ENCODE results near the genes SAXO1, HAUS6 and IFNE.

DNA sequence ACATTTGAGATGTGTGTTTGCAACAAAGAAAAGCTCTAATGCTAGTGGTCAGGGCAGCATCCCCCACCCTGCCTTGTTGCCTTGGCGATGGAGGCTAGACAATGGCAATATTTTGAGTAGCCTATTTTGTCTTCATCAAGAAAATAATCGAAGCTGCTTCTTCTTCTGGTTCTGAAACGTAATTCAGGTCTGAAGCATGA lies 58.2 kb upstream of the SH3GL2 start:
CAGE:
- cytosol, long polyA minus RNA = no peak
- cytosol, long polyA plus RNA = no peak
- long polyA plus RNA = no peak
- nucleus, long polyA minus RNA = no peak
- nucleus, long polyA plus RNA = no peak

GRCh38 chr9:18438149-18439155 lies 35.5 kb upstream of the ADAMTSL1 start:
CAGE:
- cytosol, long polyA minus RNA = no peak
- cytosol, long polyA plus RNA = no peak
- long polyA plus RNA = no peak
- nucleus, long polyA minus RNA = no peak
- nucleus, long polyA plus RNA = no peak

DNA sequence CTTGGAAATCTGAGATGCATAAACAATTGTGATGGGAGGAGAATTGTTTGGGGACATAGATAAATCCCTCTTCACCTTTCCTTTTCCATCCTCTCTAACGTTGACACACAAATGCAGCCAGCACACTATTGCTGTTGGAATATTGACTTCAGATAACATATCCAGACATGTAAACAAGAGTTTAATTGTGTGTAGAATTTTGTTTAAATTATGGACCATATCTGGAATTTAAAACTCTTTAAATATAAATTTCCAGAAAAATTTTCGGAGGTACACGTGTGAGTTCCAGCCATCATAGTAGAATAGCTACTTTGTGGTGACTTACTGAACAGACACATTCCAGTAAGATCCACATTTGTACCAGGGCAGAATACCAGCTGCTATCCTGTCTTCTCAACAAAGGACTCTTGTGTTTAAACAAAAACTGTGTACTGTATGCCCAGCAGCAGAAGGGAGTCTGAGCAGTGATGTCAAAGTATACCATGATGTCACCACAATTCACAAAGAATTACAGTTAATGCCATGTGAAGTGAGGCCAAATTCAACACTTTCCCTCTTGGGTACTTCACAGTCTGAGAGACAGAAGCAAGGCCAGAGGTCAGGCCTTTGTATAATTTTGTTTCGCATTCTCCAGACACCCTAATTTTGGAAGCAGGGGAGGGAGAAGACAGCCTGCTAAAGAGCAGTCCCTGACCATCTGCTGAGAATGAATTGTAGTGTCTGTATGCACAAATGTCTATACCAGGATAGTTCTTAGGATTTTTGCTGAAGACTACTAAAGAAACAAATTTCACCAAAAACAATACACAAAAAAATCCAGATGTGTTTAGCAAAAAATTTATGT lies 137.0 kb downstream of the ADAMTSL1 start:
CAGE:
- cytosol, long polyA minus RNA = no peak
- cytosol, long polyA plus RNA = no peak
- long polyA plus RNA = no peak
- nucleus, long polyA minus RNA = no peak
- nucleus, long polyA plus RNA = no peak

CAGE:
- cytosol, long polyA minus RNA = no peak
- cytosol, long polyA plus RNA = no peak
- long polyA plus RNA = no peak
- nucleus, long polyA minus RNA = no peak
- nucleus, long polyA plus RNA = no peak
These were observed at the start of gene SAXO1 for GRCh38 chr9:19033019-19033630. Gene SAXO1, minus strand, starts transcription at chr9:19033209.

CAGE:
- cytosol, long polyA minus RNA = no peak
- cytosol, long polyA plus RNA = no peak
- long polyA plus RNA = start-site peak on the minus strand at chr9:19102900-19102930, 300 and 134 reads in 2 replicates
- nucleus, long polyA minus RNA = start-site peak on the minus strand at chr9:19102900-19102934, 53 reads
- nucleus, long polyA plus RNA = start-site peak on the minus strand at chr9:19102886-19102901, 248 and 160 reads in 2 replicates
These were observed at the start of gene HAUS6 for GRCh38 chr9:19102799-19103482. Gene HAUS6, minus strand, starts transcription at chr9:19102904.

GRCh38 chr9:19127897-19128675 lies 794 bp upstream of the PLIN2 start:
CAGE:
- cytosol, long polyA minus RNA = no peak
- cytosol, long polyA plus RNA = no peak
- long polyA plus RNA = no peak
- nucleus, long polyA minus RNA = no peak
- nucleus, long polyA plus RNA = no peak

DNA sequence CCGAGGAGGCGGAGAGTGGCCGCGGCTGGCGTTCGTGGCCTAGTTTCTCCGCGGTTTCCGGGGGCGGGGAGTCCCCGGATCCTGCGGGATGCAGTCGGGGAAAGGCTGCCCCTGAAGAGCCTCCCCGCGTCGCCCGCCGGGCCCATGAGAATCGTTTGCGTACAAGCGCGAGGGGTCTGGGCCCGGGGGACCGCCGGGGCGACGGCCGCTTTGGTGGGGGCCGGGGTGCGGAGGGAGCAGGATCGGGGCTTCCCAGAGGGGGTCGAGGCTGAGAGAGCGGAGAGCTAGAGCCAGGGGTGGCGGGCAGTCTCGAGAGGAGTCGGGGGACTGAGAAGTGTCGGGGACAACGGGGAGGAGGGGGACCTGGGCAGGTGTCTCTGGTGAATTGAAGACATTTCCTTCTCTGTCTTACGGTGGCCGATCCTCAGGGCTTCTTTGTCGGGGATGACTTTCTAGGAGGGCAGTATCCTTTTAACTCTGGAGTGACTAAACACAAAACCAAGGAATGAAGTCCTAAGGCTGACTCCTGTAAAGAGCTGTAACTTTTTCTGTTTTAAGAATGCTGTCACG lies 564 bp downstream of the DENND4C start:
CAGE:
- cytosol, long polyA minus RNA = no peak
- cytosol, long polyA plus RNA = no peak
- long polyA plus RNA = no peak
- nucleus, long polyA minus RNA = no peak
- nucleus, long polyA plus RNA = no peak

CAGE:
- cytosol, long polyA minus RNA = no peak
- cytosol, long polyA plus RNA = no peak
- long polyA plus RNA = no peak
- nucleus, long polyA minus RNA = no peak
- nucleus, long polyA plus RNA = no peak
These were observed 6.4 kb downstream of the RPS6 start for GRCh38 chr9:19373435-19374138.

DNA sequence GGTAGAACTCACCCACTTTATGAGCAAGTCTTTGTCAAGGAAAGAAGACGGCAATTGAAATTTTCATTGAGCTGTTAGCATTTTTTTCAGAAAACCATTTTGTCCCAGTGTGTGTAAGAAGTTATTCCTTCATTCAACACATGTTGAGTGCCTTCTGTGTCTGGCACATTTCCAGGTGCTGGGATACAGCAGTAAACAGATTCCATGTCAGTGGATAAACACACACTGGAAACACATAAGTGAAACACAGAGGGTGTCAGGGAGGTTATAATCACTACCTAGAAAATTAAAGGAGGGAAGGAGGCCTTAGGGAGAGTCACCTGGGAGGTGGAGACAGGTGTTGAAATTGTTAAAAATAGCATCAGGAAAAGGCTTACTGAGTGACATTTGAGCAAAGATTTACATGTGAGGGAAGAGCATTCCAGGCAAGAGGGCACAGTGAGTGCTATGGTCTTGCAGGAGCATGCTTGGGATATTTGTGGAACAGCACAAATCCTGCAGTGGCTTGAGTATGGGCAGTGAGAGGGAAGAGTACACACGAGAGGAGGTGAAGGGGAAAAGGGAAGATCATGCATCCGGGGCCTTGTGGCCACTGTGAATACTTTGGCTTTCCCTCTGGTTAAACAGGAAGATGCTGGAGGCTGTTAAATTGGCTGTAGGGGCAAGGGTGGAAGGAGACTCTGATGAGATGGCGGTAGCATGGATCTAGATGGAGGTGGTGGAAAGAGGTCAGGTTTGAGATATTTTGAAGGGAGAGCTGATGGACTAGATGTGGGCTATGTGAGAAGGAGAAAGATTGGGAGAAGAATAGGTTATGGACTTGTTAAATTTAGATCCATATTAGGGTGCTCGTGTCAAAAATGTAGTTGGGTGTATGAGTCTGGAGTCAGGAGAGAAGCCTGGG lies 36.6 kb downstream of the ACER2 start:
CAGE:
- cytosol, long polyA minus RNA = no peak
- cytosol, long polyA plus RNA = no peak
- long polyA plus RNA = no peak
- nucleus, long polyA minus RNA = no peak
- nucleus, long polyA plus RNA = no peak

DNA sequence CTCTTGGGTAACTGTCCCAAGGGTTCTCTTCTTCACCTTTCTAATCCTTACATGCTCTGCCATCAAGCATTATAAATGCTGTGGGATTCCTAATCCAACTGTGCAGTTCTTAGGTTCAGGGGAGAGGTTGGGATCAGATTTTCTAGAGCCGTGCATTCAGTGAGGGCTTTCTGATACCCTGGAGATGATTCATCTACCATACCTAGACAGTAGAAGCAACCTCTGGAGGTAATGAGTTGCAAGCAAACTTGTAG lies 365.8 kb downstream of the MLLT3 start:
CAGE:
- cytosol, long polyA minus RNA = no peak
- cytosol, long polyA plus RNA = no peak
- long polyA plus RNA = no peak
- nucleus, long polyA minus RNA = no peak
- nucleus, long polyA plus RNA = no peak

DNA sequence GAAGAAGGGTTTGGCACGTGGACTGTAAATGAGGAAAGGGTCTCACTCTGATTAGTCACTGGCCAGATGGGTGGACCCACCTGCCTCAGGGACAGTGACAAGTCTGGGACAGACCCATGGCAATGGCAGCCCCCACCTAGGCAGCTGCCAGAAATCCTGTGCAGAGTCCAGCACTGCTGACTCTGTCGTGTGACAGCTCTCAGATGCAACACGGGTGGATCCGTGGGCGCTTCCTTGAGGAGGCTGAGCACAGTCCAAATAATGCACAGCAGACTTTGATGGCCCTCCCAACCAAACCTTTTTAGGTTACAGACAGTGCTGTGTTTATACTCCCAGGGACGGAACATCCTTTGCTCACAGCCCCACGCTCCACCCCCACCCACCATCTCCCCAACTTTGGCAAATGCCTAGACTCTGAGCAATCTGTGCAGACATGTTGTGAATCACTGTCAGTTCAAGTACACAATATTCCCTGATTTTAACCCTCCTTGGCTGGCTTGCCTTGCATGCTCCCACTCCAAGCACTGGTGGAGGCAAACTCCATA lies 324.7 kb downstream of the MLLT3 start:
CAGE:
- cytosol, long polyA minus RNA = no peak
- cytosol, long polyA plus RNA = no peak
- long polyA plus RNA = no peak
- nucleus, long polyA minus RNA = no peak
- nucleus, long polyA plus RNA = no peak

DNA sequence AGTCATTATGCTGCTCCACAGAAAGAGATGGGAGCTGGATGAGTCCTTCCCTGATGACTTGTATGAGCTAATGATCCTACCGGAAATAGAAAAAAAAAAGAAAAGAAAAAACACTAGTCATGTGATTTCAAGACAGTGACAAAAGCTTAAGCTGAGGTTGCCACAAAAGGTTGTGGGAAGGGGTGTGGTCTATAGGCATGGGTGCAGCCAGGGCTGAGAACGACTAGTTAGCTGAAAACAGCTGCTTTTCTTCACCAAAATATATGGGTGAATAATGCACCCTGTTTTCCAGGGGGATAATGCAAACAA lies 300.6 kb downstream of the MLLT3 start:
CAGE:
- cytosol, long polyA minus RNA = no peak
- cytosol, long polyA plus RNA = no peak
- long polyA plus RNA = no peak
- nucleus, long polyA minus RNA = no peak
- nucleus, long polyA plus RNA = no peak

GRCh38 chr9:20620278-20621193 lies 1.8 kb downstream of the MLLT3 start:
CAGE:
- cytosol, long polyA minus RNA = no peak
- cytosol, long polyA plus RNA = no peak
- long polyA plus RNA = no peak
- nucleus, long polyA minus RNA = no peak
- nucleus, long polyA plus RNA = no peak

GRCh38 chr9:20684385-20685108 lies 488 bp downstream of the FOCAD start:
CAGE:
- cytosol, long polyA minus RNA = no peak
- cytosol, long polyA plus RNA = no peak
- long polyA plus RNA = no peak
- nucleus, long polyA minus RNA = no peak
- nucleus, long polyA plus RNA = no peak

DNA sequence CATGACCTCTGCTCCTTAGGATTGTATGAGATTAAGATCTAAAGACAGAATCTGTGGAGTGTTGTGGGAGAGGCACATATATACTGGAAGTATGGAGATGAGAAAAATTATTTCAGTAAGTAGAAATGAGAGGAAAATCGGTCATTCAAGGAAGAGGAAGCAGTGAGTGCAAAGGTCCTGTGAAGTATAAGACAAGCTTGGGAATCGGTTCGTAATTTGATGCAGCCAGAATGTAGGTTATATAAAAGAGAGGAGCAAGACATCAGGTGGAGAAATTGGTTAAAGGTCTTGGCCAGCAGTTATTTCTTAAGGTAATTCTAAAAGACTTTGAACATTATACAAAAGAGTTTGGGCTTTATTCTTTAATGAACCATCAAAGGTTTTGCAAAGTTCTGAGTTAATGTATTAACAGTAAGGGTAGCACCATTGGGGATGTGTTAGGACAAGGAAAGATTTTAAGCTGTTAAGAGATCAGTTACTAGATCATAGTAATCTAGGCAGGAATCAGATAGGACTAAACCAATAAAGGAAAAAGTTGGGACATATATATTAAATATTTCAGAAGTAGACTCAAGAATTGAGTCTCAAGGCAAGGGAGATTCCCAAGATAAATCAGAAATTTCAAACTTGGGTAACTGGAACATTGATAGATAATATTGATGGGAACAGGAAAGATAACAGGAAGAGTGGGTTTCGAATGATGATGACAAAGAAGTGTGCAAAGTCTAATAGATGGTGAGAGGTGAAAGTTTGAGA lies 129.1 kb downstream of the HACD4 start:
CAGE:
- cytosol, long polyA minus RNA = no peak
- cytosol, long polyA plus RNA = no peak
- long polyA plus RNA = no peak
- nucleus, long polyA minus RNA = no peak
- nucleus, long polyA plus RNA = no peak

DNA sequence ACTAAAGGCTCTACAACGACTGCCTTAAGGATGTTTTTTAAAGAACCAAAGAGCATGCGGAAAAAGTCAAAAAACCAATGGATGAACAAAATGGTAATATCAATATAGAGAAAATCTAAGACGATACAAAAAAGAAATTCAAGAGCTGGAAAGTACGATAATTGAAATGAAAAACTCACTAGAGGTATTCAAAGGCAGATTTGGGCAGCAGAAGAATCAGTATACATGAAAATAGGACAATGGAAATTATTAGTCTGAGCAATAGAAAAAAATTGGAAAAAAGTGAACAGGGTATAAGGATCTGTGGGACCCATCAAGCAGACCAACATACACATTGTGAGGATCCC lies 30.3 kb downstream of the HACD4 start:
CAGE:
- cytosol, long polyA minus RNA = no peak
- cytosol, long polyA plus RNA = no peak
- long polyA plus RNA = no peak
- nucleus, long polyA minus RNA = no peak
- nucleus, long polyA plus RNA = no peak

GRCh38 chr9:21030268-21030975 lies 1.0 kb downstream of the HACD4 start:
CAGE:
- cytosol, long polyA minus RNA = no peak
- cytosol, long polyA plus RNA = no peak
- long polyA plus RNA = no peak
- nucleus, long polyA minus RNA = no peak
- nucleus, long polyA plus RNA = no peak

DNA sequence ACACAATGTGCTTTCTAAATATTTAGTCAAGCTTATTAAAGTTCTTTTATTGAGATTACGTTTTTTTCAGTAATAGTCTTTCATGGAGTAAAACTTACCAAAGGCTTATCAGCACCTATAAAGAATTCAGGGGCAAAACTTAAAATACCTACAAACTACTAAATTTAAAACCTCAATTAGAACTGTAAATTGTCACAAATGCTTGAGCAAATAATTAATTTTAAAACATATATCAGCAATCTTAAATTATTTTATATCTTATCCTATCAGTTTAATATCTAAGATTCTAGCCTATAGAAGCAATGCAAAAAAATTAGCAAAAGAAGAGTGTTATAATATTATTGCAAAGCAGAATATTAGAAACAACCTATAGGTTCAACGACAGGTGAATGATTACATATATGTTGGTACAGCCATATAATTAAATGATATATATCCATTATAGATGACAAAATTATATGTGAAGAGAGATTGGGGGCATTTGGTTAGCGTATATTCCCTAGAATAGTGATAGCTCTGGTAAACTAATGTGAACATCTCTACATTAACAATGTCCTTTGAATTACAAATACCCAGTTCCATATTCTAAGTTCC lies at the start of gene IFNE:
Gene IFNE (minus strand): TSS at position 283 of the 594 bp plus-strand sequence.
CAGE:
- cytosol, long polyA minus RNA = no peak
- cytosol, long polyA plus RNA = no peak
- long polyA plus RNA = no peak
- nucleus, long polyA minus RNA = no peak
- nucleus, long polyA plus RNA = no peak

DNA sequence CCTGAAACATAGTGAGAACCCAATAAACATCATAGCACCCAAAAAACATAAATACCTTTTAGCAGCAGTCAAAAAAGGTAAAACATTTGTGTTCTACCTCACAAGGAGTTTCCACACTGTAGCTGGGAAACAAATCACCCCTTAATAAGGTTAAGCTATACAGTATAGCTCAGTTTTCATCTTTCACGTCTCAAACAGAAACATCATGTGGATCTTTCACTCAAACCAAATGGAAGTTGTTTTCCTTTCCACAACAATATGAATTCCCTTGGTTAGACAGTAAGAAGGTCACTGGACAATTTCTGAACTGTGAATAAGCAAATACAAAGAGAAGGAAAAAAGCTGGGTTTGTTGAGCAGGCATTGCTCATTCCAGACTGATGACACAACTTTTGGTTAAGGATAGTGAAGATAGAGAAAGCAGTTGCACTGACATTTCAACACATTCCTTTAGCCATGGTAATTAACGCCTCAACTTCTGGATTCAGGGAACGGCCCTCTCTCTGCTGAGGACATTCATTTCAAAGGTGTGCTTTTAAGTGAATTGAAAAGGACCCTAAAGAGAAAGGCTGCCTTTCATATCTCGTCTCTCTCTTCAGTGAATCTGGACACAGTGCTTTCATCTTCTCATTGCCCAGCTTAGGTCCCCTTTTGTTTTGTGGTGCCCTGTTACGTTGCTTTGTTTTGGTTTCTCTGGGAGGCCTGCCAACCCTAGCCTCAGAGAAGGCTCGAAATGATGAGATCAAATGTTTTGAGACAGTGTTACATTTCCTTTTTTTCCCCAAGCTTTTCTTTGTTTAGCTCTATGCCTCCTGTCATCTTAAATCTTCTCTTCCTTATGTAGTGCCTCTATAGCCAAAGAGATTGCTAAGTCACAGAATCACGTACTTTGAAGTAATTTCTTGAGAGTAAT lies 94.2 kb upstream of the IFNE start:
CAGE:
- cytosol, long polyA minus RNA = no peak
- cytosol, long polyA plus RNA = no peak
- long polyA plus RNA = no peak
- nucleus, long polyA minus RNA = no peak
- nucleus, long polyA plus RNA = no peak

DNA sequence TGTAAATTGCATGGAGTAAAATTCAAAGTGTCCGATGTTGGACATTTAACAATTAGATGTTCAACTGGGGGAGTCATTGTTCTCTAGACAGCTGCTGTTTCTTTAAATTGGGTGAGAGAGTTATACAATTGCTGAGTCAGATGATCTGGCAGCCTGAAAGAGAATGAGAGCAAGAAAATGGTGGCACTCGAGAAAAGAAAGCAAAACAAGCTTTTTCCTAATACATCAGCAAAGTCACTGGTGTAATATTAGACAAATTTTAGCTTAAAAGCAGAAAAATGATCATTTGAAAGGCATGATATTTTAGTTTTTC lies 12.1 kb upstream of the CDKN2A start:
CAGE:
- cytosol, long polyA minus RNA = no peak
- cytosol, long polyA plus RNA = no peak
- long polyA plus RNA = no peak
- nucleus, long polyA minus RNA = no peak
- nucleus, long polyA plus RNA = no peak